Vagina (tissue), 1 donor: ENCODE measurements around a stretch of chr2.

DNA sequence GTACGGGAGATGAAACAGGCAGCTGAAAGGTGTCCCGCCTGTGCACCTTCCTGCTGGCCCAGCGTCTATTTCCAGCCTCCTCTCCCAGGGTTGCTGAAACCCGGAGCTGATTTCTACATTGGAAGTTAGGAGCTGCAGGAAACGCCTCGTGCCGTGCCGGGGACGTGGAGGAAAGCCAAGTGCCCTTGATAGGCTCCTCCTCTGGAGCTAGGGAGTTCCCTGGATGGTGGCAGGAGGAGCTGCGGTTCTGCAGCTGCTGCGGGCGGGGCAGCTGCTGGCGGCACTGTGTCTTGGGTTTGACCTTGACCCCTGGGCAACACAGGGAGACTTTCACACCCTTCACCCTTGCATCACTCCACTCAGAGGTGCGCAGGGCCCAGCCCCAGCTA, 130.0 kb upstream of the SLC1A4 start:
- PRO-cap, result bidirectional peak, plus-strand start at position 244 of the sequence, minus-strand start at position 67 of the sequence
- RAMPAGE, long total RNA, result no peak

- PRO-cap, result unidirectional peak, minus-strand start at chr2:64865670
- RAMPAGE, long total RNA, result no peak
Observed at GRCh38 chr2:64865545-64866341, 123.5 kb upstream of the SLC1A4 start.

DNA sequence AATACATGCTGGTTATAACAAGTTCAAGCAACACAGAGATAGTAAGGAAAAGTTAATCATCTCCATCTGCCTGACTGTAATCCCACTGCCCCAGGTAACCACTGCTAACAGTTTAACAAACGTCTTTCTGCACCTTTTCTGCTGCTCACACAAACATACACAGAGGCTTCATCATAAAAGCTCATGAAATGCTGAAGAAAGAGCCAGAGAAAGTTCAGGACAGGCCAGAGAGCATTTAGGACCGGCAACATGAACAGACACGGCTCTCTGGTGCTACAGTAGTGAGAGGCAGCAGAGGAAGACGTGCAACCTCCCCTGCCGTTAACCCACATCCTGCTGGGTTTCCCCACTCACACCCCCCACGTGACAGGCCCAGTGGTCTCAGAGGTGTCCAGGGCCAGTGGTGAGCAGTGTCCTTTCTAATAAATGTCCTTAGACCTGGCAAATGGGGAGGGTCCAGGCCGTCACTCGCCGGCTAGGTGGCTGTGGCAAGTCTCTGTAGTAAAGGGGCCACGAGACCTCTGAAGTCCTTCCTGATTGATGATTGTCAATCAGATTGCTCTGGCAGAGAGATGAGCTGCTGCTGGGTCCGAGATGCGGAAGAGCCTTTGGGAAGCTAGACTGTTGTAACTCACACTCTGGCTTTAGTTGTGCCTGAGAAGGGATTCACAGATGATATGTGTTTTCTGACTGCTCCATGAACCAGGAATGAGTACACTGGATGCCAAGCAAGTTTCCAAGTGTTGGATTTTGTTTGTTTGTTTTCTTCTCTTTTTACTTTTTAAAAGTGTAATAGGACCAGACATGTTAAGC, 42.9 kb upstream of the SLC1A4 start:
- PRO-cap, result no peak
- RAMPAGE, long total RNA, result no peak

- PRO-cap, result no peak
- RAMPAGE, long total RNA, result no peak
Observed at GRCh38 chr2:65022001-65022502, 32.9 kb downstream of the SLC1A4 start.

- PRO-cap, result no peak
- RAMPAGE, long total RNA, result no peak
Observed at GRCh38 chr2:65053246-65053593, 3.0 kb upstream of the CEP68 start.

- PRO-cap, result no peak
- RAMPAGE, long total RNA, result no peak
Observed at GRCh38 chr2:65073324-65073523, 17.0 kb downstream of the CEP68 start.

- PRO-cap, result no peak
- RAMPAGE, long total RNA, result no peak
Observed at GRCh38 chr2:65081811-65082309, 25.6 kb downstream of the CEP68 start.

DNA sequence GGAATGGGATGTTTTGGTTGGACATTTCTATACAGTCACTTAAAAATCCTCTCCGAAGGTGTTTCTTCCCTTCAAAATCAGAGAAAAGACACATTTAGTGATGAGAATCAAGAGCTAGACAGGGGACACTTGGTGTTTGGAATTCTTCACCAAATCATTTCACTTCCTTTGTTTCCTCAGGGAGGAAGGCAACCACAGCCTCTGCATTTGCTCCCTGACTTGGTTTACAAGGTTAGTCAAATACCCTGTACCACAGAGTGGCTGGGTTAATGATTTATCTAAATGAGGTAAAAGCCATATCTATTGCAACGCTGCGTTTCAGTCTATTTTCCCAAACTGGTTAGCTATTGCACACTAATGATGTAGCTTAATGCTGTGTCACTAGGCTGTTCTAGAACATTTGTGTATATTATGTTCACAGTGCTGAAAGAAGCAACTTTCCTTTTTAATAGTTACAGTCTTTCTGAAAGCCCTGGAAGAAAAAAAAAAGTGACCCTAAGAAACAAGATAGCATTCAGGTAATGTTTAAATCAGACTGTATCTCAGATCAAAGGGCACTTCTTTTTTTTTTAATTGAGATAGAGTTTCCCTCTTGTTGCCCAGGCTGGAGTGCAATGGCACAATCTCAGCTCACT, 40.7 kb upstream of the RAB1A start:
- PRO-cap, result no peak
- RAMPAGE, long total RNA, result no peak

DNA sequence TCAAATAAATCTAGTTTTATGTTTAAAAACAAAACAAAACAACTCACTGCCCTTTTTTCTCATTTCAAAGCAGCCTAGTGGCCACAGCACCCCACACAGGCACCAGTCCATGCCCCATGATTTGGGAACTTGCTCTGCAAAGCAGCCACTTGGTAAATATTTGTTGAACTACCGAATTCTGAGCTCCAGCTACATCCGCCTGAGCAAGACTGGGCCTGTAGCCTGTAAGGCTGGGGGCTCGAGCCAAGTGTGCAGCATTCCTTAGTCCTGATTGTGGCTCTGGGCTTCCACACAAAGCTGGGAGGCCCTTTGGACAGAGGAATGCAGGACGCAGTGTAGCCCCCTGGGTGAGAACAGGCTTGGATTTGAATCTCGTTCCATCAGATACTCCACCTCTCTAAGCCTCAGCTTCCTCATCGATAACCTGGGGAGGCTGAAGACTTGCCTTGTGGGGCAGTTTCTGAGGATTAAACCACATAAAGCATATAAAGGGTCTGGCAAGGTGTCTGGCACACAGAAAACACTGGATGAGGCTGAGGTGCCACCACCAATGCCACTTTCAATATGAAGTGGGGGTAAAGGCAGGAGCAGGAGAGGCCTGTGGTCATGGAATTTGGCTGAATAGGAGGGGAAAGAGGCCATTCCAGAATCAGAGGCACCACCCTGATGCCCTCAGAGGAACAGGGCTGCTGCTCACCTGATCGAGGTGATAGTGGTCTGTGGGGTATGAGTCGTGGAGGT, 88.6 kb downstream of the ACTR2 start:
- PRO-cap, result no peak
- RAMPAGE, long total RNA, result no peak

DNA sequence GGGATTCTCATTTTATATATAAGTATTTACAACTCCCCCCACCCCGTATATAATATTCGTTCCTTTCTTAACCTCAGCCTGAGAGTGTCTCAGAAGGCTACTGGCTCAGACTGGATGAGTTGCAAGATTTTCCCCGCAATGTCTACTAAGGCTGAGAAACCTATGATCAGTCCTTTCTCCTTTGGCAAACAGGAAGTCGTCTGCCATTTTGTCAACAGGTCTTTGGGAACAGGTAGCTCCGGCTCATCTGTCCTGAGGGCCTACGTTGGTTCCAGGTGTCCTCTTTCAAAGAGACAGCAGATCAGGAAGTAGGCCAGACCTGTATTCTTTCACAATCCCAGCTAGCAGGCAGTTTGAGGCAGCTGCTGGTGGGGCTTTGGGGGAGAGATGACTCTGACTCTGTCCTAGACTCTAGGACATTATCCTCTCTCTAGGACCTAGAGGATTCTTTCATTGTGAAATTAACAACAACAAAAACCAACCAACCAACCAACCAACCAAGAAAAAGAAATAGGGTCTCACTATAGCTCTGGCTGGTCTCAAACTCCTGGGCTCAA, 98.6 kb downstream of the ACTR2 start:
- PRO-cap, result no peak
- RAMPAGE, long total RNA, result no peak

GRCh38 chr2:65375884-65376337, 56.5 kb downstream of the SPRED2 start:
- PRO-cap, result no peak
- RAMPAGE, long total RNA, result no peak

DNA sequence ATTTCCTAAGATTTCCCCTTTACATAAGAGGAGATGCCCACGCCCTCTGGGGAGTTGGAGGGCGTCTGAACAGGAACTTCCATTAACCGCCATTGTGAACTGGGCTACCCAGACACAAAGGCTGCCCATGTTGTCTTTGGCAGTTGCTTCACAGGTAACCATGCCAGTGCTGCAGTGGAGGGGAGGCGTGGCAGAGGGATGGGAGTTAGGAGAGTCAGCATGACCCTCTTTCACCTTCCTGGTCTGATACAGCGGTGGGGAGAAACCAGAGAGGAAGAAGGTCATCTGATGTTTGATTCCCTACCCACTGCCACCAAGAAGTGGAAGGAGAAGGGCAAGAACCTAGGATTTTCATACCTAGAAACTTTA, 47.1 kb downstream of the SPRED2 start:
- PRO-cap, result no peak
- RAMPAGE, long total RNA, result no peak

DNA sequence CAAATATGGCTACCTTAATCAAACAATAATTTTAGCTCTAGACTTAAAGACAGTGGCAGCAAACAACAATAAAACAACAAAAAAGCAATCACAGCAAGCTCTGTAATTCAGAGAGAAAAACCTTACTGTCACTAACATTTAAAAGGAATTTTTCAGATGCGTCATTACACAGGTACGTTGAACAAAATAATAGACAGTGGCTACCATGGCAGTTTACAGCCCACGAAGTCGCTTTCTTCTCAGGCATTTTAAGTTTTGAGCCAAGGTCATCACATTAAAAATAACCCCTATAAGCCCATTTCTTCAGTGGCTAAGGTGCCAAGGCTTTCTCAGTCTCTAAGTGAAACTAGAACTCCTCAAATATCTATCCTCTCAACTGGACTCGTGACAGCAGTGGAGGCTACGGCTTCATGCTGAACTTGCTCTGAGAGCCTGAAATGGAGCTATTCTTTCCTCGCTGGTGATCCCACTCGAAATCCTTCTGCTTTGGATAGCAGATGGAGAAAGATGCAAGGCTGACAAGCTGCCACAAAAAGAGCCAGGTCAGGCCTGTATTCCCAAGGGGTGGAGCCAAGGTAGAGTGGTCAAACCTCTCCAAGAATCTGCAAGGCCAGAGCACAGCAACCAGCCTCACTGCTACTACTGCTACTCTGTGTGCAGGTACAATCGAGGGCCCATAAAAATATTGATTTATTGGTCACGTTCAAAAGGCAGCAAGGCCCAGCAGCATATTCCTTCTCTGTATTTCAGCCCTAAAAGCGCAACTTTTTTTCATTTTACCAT, 2.8 kb downstream of the SPRED2 start:
- PRO-cap, result no peak
- RAMPAGE, long total RNA, result no peak

GRCh38 chr2:65577007-65577515, 144.7 kb upstream of the SPRED2 start:
- PRO-cap, result no peak
- RAMPAGE, long total RNA, result no peak

DNA sequence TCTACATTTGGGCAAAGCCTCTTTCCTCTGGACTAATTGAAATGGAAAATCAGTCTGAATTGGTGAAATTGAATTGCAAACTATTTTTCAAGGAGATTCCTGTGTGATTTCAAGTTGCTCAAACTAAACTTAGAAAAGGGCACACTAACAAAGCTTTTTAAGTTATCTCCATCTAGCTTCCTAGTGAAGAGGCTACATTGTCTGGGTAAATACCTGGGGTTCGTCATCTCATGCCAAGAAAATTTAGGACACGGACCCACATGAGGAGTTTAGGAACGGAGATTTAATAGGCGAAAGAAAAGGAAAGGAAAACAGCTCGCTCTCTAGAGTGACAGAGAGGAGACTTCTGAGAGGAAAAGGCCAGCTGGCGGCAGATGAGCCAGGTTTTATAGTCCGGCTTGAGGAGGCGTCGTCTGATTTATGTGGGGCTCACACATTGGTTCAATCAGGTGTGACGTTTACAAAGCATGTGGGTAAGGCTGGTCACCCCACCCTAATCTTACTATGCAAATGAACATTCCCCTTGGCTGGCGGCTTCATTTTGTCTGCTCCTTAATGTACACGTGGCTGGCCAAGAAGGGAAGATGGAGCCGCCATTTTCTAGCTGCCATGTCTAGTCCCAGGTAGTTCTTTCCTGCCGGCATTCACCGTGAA, 298.9 kb upstream of the SPRED2 start:
- PRO-cap, result no peak
- RAMPAGE, long total RNA, result no peak

DNA sequence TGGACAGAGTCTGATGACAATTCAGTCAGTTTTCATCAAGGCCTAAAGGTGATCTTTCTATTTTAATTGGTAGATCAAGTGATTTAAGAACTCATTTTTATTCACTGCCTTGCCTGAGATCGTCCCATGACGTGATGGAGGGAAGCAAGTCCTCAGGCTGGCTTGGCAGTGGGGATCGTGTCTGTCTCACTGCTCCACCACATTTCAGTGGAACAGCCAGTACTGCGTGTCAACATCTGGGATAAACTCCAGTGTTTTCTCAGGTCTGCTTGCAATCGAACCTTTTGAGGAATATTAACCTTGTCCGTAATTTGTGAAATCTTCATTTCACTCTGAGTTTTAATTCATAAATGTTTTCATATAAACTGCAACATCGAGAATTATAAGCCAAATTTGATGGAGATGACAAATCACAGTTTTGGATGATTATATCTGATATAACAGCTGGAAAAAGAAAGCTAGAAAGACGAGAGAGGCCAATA, 414.6 kb upstream of the SPRED2 start:
- PRO-cap, result no peak
- RAMPAGE, long total RNA, result no peak

GRCh38 chr2:66438121-66438882, 3.4 kb downstream of the MEIS1 start:
- PRO-cap, result no peak
- RAMPAGE, long total RNA, result no peak

DNA sequence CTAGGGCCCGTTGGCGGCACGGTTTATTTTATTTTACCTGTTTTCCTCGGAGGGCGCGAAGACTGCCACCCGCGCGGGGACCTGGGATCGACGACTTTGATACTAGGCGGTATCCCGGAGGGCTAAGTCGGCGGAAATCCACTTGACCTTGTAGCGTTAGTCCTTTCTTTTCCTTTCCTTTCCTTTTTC, 10.6 kb downstream of the MEIS1 start:
- PRO-cap, result no peak
- RAMPAGE, long total RNA, result no peak

DNA sequence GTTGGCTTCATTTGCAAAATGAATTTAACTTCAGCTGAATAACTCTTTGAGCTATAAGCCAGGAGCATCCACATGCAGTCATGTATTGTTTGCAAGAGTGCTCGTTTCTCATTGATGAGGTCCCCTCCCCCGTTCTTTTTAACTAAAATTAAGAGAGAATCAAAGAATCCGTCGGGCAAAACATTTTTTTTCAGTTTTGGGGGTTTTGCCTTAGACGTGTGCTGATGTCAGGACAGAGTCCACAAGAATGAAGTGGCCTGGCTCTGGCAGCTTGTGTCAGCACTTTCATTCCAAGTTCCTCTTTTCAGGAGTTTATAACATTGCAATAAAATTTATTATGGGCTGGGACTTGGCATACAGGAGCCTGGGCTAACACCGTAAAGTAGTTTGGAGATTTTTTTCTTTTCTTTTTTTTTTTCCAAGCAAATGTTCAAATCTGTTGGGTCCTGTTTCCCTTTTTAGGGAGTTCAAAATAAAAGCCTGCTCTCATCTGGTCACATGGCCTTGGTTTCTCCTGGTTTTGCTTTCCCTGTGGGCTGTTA, 80.2 kb downstream of the ETAA1 start:
- PRO-cap, result bidirectional peak, plus-strand start outside the sequence, minus-strand start at position 249 of the sequence
- RAMPAGE, long total RNA, result no peak

DNA sequence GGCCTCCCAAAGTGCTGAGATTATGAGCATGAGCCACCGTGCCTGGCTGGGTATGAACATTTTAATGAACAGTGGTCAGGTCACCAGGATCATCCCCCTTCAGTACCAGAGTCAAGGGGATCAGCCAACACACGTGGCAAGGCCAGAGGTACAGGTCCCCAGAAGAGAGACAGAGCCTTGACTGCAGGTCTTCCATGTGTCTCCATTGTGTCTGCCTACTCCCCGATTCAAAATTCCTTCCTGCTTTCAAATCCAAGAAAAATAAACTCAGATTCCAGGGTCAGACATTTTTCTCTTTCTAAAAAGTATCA, 269.0 kb downstream of the ETAA1 start:
- PRO-cap, result unidirectional peak, minus-strand start at position 213 of the sequence
- RAMPAGE, long total RNA, result no peak